Measurements from ENCODE around the gene NPHP4.

- RRBS = no CpG with 5 or more reads among the region's 12 CpGs
These were observed 107.2 kb upstream of the ARHGEF16 start for GRCh38 chr1:3347184-3347829.

DNA sequence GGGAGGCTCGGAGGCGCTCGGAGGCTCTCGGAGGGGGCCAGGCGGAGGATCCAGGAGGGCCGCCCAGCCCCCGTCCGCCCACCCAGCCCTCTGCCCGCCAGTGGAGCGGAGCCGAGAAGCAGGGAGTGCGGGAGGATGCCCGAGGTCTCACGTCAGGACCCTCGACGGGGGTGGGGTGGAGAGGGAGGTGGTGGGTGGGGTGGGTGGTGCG, 60.3 kb upstream of the ARHGEF16 start:
- RRBS = no CpG with 5 or more reads among the region's 17 CpGs

- RRBS = 69% methylated on average over 8 of the region's 22 CpGs
These were observed 57.0 kb upstream of the ARHGEF16 start for GRCh38 chr1:3397342-3397987.

DNA sequence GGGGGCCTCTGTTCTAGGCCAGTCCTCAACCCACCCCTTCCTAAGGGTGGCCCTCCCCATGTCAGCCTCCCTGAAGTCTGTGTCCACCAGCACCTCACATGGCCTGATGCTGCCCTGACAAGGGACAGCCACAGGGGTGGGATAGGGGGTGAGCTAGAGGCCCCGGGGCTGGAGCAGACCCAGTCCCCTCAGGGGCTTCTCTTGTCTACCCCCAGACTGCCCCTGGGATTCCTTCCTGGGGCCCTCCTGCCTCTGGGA, 15.0 kb upstream of the ARHGEF16 start:
- RRBS = no CpG with 5 or more reads among the region's 1 CpG

GRCh38 chr1:3459320-3460048, 5.0 kb downstream of the ARHGEF16 start:
- RRBS = no CpG with 5 or more reads among the region's 17 CpGs

- RRBS = 16% methylated on average over 6 of the region's 24 CpGs
These were observed 6.4 kb downstream of the ARHGEF16 start for GRCh38 chr1:3460679-3461359.

DNA sequence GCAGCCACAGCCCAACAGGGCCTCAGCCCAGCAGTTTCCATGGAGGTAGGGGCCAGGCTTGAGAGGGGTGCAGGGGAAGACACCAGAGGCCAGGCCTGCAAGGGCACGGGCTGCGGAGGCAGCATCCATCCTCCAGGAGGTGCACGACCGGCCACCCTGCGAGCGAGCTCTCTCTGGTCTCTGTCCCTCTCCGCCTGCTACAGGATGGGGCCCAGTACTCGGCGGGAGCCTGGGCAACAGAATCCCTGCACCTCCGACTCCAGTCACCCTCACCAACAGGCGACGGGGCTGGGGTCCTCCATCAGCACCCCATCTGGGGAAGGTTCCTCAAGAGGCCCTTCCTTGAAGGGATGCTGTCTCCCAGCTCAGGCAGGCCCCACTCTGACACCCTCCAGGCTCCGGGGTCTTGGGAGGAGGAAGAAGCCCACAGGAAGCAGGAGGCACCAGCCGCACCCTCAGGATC, 77.8 kb downstream of the MEGF6 start:
- RRBS = no CpG with 5 or more reads among the region's 14 CpGs

DNA sequence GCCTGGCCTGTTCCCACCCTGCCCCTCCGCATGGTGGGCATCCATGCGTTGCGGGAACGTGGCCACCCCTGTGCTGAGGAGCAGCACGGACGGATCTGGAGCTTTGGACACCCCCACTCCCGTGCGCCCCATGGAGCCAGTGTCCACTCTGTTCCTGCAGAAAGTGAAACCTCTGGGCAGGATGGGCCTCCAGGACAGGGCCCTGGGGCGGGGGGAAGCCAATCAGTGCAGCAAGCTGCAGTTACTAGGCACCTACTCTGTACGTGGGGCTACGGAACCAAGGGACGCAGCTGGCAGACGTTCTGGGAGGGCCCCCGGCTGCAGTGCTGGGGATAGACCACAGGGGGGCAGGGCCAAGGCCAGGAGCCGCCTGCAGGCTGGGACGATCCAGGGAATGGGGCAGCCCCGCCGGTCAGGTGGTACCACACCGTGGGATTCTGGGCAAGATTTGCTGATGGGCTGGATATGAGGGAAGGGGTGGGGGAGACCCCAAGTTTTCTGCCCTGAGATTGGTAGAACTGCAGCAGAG, 43.2 kb downstream of the TP73 start:
- RRBS = 2% methylated on average over 4 of the region's 19 CpGs

DNA sequence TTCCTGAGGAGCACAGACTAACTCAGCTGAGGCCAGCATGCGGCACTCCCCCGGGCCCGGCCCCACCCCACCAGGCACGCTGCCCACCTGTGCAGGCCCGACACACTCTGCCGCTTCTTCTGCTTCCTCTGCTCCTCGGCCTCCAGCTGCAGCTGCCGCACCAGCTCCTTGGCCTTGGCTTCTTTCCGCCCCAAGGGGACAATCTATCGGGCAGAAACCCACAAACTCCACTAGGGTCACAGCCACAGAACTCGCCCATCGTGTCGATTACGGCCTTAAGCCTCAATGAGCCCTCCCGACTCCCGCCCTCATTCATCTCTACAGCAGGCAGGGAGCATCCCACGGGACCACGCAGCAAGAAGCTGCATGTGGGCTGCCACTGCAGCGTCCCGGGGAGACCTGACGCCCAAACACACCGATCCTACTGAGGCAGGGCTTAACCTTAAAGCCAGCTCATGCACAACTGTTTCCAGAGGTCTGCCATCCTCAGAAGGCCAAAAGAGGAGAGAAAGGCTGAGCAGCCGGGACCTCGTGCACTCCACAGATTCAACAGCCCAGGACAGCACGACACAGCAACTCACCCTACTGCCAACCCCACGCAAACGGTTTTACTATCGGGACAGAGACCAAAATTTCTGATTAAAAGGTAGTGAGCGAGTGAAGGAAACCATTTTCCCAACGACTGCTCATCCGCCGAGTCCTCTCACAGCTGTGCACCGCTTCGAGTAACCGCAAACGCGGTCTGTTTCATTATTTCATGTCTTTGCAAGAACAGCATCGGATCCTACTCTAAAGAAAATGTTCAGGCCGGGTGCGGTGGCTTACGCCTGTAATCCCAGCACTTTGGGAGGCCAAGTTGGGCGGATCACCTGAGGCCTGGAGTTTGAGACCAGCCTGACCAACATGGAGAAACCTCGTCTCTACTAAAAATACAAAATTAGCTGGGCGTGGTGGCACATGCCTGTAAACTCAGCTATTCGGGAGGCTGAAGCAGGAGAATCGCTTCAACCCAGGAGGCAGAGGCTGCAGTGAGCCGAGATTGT, 11.7 kb downstream of the SMIM1 start:
- RRBS = no CpG with 5 or more reads among the region's 47 CpGs

DNA sequence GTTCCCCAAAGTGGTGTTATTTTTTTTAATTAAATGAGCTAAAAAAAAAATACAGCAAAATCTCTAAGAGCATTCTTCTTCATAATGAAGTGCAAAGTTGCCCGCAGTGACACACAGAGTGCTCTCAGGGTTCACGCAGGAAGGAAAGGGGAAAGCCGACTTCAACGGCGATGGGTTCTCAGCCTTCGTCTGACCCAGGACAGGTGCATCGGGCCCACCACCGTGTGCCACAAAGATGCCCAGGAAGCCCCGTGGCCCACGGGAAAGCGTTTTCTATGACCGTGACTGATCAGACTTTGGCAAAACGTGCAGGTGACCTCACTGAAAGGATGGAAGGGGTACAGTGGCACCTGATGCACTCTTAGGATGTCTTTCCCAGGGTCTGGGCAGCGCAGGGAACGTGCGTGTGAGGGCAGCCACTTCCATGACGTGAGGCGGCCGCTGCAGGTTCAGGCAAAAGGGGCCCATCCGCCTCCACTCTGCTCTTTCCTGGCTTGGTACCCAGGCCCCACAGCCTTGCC, 8.5 kb downstream of the LRRC47 start:
- RRBS = no CpG with 5 or more reads among the region's 20 CpGs

DNA sequence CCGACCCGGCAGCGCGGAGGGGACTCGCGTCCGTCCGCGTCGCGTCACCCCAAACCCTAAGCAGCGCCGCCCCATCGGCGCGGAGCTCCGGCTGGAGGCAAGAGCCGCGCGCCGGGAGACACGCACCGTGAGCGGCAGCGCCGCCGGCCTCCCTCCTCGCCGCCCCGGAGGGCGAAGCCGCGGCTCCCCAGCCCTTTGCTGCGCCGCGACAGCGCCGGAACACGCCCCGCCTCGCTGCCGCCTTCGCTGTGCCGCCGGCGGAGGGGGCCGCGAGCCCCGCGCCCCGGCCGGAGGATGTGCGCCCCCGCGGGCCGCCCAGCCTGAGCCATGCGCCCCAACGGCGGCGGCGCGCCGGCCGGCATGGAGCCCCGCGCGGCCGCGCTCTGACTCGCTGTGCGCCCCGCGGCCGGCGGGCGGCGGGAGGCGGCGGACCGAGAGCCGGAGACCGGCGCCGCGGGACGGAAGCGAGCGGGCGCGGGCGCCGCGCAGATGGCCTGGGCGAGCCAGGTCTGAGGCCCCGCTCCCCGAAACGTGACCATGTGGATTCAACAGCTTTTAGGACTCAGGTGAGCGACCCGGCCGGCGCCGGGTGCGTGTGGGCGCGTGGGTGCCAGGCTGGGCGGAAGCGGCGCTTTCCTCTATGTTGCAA, 604 bp downstream of the AJAP1 start:
- RRBS = 1% methylated on average over 52 of the region's 108 CpGs

DNA sequence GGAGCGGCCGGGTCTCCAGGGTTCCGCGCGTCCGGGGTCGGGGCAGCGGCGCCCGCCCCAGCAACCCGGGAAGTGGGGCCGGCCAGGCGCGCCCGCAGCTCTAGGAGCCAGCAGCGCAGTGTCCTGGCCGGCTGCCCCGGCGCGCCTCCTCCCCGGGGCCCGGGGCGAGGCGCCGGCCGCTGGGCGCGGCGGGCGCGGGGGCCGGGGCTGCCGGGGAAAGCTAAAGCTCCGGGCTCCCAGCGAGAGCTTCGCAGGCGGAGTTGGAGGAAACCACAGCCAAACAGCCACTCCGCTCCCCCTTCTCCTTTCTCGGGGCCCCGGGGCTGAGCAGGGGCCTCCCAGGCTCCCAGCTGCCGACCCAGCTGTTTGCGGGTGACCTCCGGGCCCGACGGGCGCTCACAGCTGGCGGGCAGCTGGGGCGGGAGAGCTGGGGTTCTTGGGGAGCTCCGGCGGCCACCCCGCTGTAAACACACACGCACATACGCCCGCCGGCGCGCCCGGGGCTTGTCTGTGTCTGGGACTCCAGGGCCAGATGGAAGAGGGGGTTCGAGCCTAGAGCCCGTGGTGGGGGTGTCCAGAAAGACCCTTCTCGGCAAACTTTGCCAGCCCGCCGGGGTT, 1.3 kb downstream of the AJAP1 start:
- RRBS = 2% methylated on average over 27 of the region's 63 CpGs

DNA sequence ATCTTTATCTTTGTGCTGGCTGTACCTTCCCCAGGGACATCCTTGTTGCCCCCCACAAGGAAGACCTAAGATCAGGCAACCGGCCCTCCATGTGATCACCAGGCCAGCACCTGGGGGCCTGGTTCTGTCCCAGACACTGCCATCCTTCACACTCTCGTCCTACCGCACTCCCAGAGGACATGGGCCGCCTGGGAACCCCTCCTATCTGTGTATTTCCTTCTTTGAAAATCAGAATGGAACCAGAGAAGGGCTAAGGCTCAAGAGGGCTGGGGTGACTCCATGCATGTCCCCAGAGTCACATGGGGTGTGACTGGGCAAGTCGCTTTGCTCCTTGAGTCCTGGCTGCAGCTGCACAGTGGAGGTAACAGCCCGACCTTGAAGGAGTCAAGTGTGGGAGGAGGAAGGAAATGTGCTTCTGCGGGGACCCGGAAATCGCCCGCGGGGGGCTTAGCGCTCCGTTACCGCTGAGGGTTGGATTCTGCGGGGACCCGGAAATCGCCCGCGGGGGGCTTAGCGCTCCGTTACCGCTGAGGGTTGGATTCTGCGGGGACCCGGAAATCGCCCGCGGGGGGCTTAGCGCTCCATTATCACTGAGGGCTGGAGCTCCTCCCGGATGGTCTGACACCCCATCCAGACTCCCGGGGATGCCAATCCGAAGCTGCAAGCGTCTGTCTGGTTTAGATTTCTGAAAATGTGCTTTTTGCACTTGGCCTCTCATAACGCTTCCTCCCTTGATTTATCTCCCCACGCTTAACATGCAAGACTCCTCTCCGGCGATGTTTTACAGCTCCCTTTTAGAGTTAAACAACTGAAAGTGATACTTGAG, 278.9 kb downstream of the NPHP4 start:
- RRBS = 74% methylated on average over 4 of the region's 36 CpGs

GRCh38 chr1:5991570-5992103, 588 bp downstream of the NPHP4 start:
- RRBS = 2% methylated on average over 27 of the region's 61 CpGs

- RRBS = 1% methylated on average over 40 of the region's 103 CpGs
These were observed at the start of gene NPHP4 for GRCh38 chr1:5992104-5993009. Gene NPHP4 (minus strand): TSS chr1:5992425.

GRCh38 chr1:5993010-5993717, 939 bp upstream of the NPHP4 start:
- RRBS = 2% methylated on average over 10 of the region's 36 CpGs

GRCh38 chr1:6001774-6002423, 9.7 kb upstream of the NPHP4 start:
- RRBS = no CpG with 5 or more reads among the region's 11 CpGs

- RRBS = no CpG with 5 or more reads among the region's 20 CpGs
These were observed 15.1 kb upstream of the NPHP4 start for GRCh38 chr1:6007294-6007748.

DNA sequence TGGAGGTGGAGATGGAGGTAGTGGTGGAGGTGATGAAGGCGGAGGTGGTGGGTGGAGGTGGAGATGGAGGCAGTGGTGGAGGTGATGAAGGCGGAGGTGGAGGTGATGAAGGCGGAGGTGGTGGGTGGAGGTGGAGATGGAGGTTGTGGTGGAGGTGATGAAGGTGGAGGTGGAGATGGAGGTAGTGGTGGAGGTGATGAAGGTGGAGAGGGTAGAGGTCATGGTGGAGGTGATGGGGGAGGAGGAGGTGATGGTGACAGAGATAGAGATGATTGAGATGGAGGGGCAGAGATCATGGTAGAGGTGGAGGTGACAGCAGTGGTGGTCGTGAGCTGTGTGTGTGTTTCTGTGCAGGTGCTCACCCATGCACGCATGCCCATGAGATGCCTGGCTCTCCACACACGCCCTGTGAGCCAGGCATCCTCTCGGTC, 20.3 kb upstream of the NPHP4 start:
- RRBS = no CpG with 5 or more reads among the region's 7 CpGs

DNA sequence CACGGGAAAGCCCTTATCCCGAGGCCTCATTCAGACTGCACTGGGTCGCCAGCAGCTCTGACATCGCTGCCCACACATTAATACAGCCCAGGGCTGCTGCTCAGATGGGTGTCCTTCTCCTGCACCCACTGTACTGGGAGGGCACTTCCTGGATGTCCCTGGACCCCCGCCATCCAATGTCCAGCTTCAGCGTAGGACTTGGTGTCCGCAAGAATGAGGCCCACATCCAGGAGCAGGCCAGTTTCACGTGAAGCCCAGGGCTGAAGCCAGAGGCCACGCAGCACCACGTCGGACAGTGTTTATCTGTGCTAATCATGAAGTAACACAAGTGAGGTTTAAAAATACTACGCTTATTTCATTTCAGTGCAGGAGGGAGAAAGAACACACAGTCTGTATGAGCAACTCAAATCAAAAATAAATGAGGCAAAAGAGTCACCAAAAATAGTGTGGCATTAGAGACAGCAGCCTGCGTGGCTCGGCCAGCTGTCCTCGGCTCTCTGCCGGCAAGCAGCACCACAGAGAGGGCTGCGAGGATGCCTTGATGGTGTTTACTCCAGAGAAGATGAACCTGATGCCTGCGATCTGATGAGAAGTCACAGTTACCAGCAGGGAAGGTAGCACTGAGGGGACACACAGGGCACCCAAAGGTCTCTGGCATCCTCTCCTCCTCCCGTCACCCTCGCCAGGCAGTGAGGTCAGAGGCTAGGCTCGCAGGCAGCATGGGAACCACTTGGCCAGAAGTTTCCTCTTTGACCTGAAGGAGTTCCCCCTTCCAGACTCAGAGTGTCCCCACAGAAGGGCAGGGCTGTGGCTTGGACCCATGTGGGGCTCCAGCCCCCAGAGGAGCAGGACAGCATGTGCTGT, 22.1 kb upstream of the NPHP4 start:
- RRBS = no CpG with 5 or more reads among the region's 21 CpGs

Measured in renal cortical epithelial cell (primary cell).